GM23248 (cell line): Measurements from ENCODE around the genes TMED7, LVRN and COMMD10.

- RAMPAGE, long total RNA: no peak
These were observed 24.0 kb upstream of the TRIM36 start for GRCh38 chr5:115193718-115194072.

GRCh38 chr5:115354153-115354807 lies 57.8 kb upstream of the CCDC112 start:
- RAMPAGE, long total RNA: no peak

DNA sequence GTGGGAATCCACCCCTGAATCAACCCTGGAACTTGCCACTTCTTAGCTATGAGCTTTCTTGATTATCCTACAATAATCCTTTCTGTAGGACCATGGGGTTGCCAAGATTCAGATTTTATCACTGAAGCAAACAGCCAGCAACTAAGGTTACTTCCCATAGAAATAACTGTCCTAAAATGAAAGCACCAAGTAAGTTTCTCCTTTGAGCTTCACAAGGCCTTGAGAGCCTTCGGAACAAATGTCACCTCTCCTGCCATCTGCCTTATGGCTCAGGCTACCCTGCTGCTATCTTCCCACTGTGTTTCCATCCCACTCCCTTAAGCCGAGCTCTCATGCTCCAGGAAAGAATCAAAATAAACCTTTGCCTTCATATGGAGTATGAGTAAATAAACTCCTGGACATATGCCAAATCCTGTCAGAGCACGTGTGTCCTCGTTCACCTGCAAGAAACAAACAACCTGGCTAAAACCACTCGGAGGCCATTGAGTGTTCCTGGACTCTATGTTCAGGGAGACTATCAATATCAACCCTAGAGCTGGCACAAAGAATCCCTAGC lies 122.2 kb upstream of the CCDC112 start:
- RAMPAGE, long total RNA: no peak

- RAMPAGE, long total RNA: no peak
These were observed 60.3 kb downstream of the FEM1C start for GRCh38 chr5:115484189-115484662.

GRCh38 chr5:115538455-115539338 lies 5.9 kb downstream of the FEM1C start:
- RAMPAGE, long total RNA: no peak

DNA sequence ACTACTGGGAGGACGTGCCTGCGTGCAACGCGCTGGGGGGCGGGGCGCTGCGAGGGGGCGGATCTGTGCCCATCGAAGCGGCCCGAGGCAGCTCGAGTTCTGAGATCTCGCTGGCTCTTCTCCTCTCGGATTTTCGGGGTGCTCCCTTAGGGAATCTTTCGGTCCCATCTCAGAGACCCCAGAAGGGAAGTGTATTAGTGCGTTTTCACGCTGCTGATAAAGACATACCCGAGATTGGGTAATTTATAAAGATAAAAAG lies 294 bp upstream of the FEM1C start:
- RAMPAGE, long total RNA: no peak

- RAMPAGE, long total RNA: no peak
These were observed at the start of gene TMED7 for GRCh38 chr5:115625162-115626304. TMED7 (minus strand) TSS chr5:115626036.

GRCh38 chr5:115694909-115695144 lies 69.0 kb upstream of the TMED7 start:
- RAMPAGE, long total RNA: no peak

GRCh38 chr5:115708921-115709425 lies 83.1 kb upstream of the TMED7 start:
- RAMPAGE, long total RNA: no peak

- RAMPAGE, long total RNA: no peak
These were observed at the start of gene LVRN for GRCh38 chr5:115962345-115963345. LVRN (plus strand) TSS chr5:115962475.

DNA sequence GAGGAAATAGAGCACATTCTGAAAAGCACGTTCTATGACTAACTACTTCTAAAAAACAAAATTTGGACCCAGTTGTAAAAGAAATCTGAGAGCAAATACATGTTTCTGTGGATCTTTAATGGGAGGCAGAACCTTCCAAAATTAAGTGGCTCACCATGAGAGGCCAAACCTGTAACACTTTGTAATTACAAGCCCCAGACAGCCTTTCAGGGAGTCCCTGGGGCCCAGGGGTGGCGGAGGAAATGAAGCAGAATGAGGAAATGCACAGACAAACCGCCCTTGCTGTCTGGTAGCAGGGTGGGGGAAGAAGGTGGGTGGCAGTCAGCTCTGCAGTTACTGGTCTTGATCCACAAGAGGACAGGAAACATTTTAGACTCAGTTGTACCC lies 6.5 kb downstream of the ARL14EPL start:
- RAMPAGE, long total RNA: no peak

DNA sequence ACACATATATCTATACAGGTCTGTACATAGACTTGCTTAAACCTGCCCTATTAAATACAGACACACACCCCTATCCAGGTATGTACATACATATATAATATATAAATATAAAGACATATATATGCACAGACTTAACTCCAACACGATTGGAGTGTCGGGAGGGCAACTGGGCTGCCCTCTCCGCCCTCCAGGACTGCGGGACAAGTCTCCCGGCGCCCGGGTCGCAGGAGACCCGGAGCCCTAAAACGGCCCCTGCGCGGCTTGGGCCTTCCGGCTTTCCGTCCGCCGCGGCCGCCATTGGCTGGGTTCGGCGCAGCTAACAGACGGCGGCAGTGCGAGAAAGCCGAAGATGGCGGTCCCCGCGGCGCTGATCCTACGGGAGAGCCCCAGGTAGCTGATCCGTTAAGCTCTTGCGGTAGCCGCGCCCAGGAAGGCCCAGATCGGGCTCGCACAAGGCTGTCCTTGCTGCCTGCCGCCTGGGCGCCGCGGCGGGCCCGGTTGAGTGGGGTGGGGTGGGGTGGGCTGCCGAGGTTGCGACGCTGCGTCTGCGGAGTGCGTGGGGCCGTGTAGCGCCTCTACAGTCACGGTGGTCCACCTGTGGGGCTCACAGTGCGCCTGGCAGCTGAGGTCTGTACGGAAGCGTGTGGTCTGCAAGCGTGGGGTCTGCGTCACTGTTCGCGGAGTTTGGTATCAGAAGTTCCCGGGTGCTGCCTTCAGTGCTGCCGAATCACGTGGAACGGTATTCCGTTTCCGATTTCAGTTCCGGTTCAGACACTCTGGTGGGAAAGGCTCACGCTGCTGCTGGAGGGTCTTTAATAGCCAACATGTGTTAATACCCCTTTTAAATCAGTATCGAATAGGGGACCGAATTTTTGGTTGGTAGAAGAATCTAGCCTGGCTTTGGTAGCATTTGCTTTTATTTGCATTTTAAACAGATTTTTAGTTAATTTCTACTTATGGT lies at the start of gene COMMD10:
Gene COMMD10, plus strand, starts transcription at position 322 of the 961 bp plus-strand sequence.
- RAMPAGE, long total RNA: start-site peak on the plus strand centred at position 313 of the sequence, 85 bp wide, 229 and 344 reads in 2 replicates

GRCh38 chr5:116192148-116193122 lies 107.6 kb downstream of the COMMD10 start:
- RAMPAGE, long total RNA: no peak

DNA sequence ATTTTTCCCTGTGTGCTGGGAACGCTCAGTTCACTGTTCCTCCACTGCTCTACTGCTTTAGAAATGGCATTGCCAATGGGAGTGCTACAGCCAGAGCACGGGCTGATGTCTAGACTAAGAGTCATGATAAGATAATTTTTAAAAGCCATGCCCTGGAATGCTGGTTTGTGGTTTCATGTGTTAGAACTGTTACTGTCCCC lies 119.6 kb downstream of the SEMA6A start:
- RAMPAGE, long total RNA: no peak

GRCh38 chr5:116542626-116543092 lies 32.0 kb downstream of the SEMA6A start:
- RAMPAGE, long total RNA: no peak

GRCh38 chr5:116573593-116573755 lies 1.1 kb downstream of the SEMA6A start:
- RAMPAGE, long total RNA: no peak

DNA sequence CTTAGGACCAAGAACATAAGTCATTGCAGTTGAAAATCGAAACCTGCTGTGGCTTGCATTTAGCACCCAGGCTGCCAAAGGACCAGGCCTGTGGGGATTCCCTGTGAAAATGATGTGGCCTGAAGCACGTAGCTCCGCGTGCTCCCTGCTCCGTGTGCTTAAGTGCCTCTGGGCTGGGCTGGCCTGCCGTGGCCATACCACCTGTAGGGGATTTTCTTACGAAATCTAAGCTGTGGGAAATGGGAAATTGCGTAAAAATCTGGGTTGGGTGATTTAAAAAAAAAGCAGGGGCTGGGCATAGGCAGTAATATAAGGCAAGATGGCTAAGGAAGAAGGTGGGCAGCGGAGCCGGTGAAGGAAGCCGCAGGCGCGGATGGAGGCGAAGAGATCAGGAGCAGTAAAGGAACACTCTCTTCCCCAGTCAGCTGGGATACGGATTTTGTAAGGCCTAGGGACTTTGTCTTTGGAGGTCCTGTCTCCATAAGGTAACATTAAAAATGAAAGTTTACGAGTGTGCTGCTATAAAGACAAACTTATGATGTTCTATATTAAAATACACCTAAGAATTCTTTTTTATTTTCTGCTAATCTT lies 189.6 kb upstream of the SEMA6A start:
- RAMPAGE, long total RNA: no peak

DNA sequence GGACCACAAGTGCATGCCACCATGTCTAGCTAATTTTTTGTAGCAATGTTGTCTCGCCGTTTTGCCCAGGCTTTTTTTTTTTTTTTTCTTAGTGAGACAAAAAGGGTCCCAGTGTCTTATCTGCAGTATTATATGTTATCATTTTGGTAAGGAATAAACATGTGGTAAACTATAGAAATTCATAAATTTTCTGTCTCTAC lies 572.6 kb upstream of the SEMA6A start:
- RAMPAGE, long total RNA: no peak

DNA sequence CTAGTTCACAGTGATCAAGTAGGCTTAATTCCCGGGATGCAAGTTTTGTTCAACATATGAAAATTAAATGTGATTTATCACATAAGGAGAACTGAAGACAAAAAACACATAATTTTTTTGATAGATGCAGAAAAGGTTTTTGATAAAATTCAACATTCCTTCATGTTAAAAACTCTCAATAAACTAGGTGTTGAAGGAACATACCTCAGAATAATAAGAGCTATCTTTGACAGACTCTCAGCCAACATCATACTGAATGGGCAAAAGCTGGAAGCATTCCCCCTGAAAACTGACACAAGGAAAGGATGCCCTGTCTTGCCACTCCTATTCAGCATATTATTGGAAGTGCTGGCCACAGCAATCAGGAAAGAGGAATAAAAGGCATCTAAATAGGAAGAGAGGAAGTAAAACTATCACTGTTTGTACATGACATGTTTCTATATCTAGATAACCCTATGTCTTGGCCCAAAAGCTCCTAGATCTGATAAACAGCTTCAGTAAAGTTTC lies 70.1 kb downstream of the DMXL1 start:
- RAMPAGE, long total RNA: no peak

- RAMPAGE, long total RNA: no peak
These were observed 65.7 kb upstream of the TNFAIP8 start for GRCh38 chr5:119290117-119290582.